Stomach (tissue), 7 donors: ENCODE data around the gene ARPC2.

GRCh38 chr2:217753784-217754287 lies 249.0 kb downstream of the TNS1 start:
- PRO-cap, result bidirectional peak, plus-strand start at chr2:217754065, minus-strand start at chr2:217753918
- RAMPAGE, long total RNA, 5 experiments, result no peak in any of the 5 experiments
- RRBS, result no CpG with 5 or more reads among the region's 2 CpGs

DNA sequence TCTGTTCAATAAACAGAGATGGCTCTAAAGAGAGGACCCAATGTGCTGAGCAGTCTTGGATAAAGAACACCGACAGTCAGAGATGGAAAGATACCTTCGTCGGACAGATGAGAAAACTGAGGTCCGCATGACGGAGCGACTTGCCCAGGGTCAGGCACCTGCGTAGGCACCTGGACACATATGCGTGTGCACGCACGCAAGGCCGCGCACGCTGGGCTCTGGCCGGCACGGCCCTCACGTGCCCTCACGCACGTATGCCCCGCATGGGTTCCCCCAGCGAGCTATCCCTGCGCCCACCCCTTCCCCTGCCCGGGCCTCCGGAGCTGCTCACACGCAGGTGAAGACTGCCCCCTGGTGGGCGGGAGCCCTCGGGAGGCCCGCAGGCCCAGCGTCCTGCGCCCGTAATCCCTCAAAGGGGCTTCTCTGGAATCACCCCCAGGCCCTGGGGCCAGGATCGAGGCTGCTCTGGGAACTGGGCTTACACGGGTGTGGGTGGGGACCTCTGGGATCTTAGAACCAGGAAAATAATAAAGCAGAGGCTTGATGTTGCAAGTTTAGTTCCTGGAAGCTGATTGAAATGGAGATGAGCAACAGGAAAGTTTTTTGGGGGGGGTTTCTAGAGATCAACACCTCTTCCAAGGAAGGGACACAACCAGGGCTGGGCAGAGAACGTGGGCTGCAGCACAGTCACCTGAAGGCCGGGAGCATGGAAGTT lies 246.3 kb downstream of the TNS1 start:
- PRO-cap, result no peak
- RAMPAGE, long total RNA, 5 experiments, result no peak in any of the 5 experiments
- RRBS, result 4% methylated on average over 8 of the region's 34 CpGs

DNA sequence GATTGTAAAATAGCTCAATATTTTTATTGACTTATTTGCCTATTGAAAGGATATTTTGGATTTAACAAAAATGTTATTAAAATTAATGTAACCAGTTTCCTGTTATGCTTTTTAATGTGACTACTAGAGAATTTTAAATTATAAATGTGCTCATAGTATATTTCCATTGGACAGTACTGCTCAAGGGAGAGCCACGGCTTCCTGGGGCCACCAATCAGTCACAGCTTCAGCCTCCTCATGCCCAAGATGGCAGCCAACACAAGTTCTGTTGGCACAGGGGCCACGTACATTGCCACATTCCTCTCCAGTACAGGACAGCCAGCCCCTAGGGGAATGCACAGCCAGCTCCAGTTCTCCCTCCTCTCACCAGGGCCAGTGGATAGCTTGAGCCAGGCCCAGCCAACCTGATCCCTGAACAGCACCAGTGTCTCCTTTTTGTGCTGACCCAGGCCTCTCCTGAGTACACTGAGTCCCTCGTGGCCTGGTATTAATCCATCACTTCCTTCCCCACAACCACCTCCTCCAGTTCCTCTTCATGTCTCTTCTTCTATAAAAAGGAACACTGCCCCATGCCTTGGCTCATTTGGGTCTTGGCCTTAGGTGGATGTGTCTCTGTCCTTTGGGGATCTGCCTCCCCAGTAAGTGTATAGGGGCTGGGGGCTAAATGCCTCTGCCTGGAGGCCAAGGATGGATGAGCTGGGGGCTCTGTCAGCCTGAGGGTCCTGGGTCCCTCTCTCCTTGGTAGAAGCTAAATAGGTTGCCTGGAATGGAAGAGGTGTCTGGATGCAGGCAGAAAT lies 168.7 kb downstream of the TNS1 start:
- PRO-cap, result no peak
- RAMPAGE, long total RNA, 5 experiments, result no peak in any of the 5 experiments
- RRBS, result no CpG with 5 or more reads among the region's 3 CpGs

- PRO-cap, result unidirectional peak, minus-strand start at chr2:217841723
- RAMPAGE, long total RNA, 5 experiments, result no peak in any of the 5 experiments
- RRBS, result no CpG with 5 or more reads among the region's 1 CpG
These were observed 161.2 kb downstream of the TNS1 start for GRCh38 chr2:217841661-217841955.

GRCh38 chr2:217847468-217847753 lies 155.4 kb downstream of the TNS1 start:
- PRO-cap, result no peak
- RAMPAGE, long total RNA, 5 experiments, result no peak in any of the 5 experiments
- RRBS, result no CpG with 5 or more reads among the region's 3 CpGs

DNA sequence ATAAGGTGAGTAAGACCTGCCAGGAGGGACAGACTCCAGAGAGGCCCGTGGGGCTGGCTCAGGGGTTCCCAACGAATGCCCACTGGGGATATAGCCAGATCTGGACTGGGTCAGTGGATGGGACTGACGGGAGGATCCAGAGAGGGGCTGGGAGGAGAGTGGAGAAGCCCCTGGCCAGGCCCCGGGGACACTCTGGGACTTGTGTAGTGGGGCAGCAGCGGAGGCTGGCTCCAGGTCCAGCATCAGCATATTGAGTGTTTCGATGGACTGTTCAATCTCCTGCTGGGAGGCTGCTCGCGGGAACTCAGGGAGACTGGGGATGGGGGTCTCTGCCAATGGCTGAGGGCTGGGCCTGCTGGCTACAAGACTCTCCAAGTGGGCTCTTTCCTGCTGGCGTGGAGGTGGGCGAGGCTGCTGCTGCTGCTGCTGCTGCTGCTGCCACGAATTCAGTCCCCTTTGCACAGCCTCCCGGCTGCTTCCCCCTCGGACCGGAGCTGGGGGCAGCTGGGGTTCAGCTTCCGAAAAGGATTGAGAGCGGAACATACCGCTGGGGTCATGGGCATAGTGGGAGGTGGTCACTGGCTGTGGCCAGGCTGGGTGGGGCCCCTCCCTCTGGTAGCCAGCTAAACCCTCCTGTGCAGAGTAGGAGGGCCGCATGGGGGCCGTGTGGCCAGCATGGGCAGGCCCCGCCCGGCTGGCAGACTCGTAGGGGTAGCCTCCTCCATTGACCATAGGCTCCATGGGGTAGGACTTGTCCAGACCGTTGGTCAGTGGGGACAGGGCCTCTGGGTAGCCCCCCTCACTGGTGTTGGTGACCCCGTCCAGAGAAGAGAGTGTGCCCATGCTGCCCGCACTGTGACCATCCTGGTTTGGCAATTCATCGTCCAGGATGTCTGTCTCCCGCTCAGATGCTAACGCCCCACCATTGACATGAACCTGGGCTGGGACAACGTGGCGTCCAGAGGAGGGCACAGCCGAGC lies 154.8 kb downstream of the TNS1 start:
- PRO-cap, result no peak
- RAMPAGE, long total RNA, 5 experiments, result start-site peak on the minus strand in 1 of 5 experiments, centred at position 790 of the sequence, 71 reads per replicate
- RRBS, result no CpG with 5 or more reads among the region's 31 CpGs

DNA sequence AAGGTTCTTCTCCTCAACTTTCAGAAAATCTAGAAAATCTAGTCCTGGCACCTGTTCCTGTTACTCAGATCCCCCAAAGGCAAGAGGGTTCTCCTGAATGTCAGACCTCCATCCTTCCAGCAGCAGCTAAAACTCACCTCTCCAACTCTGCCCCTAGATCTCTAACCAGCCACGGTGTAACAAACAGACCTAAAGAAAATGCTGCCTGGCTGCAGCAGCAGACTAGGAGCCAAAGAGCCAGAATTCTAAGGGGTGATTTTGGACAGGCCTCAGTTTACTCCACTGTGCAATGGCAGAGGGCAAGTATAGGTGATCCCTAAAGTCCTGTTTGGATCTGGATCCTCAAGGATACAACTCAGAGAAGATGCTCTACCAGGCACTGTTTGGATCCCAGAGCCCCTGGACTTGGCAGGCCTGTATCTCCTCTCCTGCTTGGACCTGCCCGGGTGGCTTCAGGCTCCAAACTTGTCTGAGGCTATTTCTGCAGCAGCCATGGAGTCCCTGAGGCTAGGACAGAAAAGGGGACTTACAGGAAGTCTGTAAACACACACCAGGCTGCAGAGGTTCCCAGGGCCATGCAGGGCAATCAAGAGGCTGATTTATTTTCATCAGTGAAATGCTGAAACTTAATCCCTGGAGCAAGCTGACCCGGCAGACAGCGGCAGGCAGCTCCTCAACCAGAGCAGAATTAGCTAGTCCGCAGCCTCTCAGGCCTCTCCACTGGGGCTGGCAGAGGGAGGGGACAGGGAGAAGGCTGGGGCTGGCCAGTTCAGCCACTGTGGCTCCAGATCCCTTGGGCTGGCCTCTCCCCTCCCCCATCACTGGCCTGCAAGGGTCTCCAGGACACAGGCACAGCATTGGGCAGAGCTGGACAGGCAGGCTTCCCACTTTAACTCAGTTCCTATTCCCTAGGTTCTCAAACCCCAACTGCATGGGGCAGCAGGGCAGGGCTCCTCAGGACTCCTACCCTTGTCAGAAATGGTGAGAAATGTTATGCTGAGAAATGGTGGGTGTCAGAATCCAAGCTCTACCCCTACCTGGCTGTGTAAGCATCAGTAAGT lies 136.5 kb downstream of the TNS1 start:
- PRO-cap, result no peak
- RAMPAGE, long total RNA, 5 experiments, result no peak in any of the 5 experiments
- RRBS, result no CpG with 5 or more reads among the region's 5 CpGs

DNA sequence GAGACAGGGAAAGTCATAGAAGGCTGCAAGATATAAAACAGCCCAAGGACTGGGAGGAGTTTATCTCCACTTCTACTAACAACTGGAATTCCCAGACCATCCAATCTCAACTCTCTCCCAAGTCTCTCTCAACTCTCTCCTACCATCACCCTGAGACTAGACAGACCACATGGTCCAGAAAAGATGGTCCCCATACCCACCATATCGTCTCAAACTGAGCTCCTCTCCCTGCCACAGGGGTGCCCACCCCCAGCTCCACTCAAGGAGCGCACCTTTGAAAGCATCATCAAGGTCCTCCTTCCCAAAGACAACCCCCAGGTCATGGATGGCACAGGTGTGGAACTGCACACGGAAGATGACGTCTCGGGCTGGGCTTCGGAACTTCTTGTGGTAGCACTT lies 118.0 kb downstream of the TNS1 start:
- PRO-cap, result no peak
- RAMPAGE, long total RNA, 5 experiments, result start-site peak on the minus strand in 1 of 5 experiments, centred at position 325 of the sequence, 22 reads per replicate
- RRBS, result no CpG with 5 or more reads among the region's 6 CpGs

GRCh38 chr2:217903427-217904698 lies 98.9 kb downstream of the TNS1 start:
- PRO-cap, result bidirectional peak, plus-strand start at chr2:217904211, minus-strand start at chr2:217904020
- RAMPAGE, long total RNA, 5 experiments, result no peak in any of the 5 experiments
- RRBS, result no CpG with 5 or more reads among the region's 15 CpGs

GRCh38 chr2:217912091-217913201 lies 90.3 kb downstream of the TNS1 start:
- PRO-cap, result bidirectional peak, plus-strand start at chr2:217912831, minus-strand start at chr2:217912526
- RAMPAGE, long total RNA, 5 experiments, result no peak in any of the 5 experiments
- RRBS, result no CpG with 5 or more reads among the region's 27 CpGs

- PRO-cap, result bidirectional peak, plus-strand start at chr2:217915185, minus-strand start at chr2:217914960
- RAMPAGE, long total RNA, 5 experiments, result no peak in any of the 5 experiments
- RRBS, result no CpG with 5 or more reads among the region's 12 CpGs
These were observed 87.8 kb downstream of the TNS1 start for GRCh38 chr2:217914835-217915484.

GRCh38 chr2:217917910-217919137 lies 84.5 kb downstream of the TNS1 start:
- PRO-cap, result bidirectional peak, plus-strand start at chr2:217918891, minus-strand start at chr2:217918805
- RAMPAGE, long total RNA, 5 experiments, result no peak in any of the 5 experiments
- RRBS, result no CpG with 5 or more reads among the region's 31 CpGs

GRCh38 chr2:217927564-217928111 lies 75.2 kb downstream of the TNS1 start:
- PRO-cap, result no peak
- RAMPAGE, long total RNA, 5 experiments, result no peak in any of the 5 experiments
- RRBS, result no CpG with 5 or more reads among the region's 2 CpGs

DNA sequence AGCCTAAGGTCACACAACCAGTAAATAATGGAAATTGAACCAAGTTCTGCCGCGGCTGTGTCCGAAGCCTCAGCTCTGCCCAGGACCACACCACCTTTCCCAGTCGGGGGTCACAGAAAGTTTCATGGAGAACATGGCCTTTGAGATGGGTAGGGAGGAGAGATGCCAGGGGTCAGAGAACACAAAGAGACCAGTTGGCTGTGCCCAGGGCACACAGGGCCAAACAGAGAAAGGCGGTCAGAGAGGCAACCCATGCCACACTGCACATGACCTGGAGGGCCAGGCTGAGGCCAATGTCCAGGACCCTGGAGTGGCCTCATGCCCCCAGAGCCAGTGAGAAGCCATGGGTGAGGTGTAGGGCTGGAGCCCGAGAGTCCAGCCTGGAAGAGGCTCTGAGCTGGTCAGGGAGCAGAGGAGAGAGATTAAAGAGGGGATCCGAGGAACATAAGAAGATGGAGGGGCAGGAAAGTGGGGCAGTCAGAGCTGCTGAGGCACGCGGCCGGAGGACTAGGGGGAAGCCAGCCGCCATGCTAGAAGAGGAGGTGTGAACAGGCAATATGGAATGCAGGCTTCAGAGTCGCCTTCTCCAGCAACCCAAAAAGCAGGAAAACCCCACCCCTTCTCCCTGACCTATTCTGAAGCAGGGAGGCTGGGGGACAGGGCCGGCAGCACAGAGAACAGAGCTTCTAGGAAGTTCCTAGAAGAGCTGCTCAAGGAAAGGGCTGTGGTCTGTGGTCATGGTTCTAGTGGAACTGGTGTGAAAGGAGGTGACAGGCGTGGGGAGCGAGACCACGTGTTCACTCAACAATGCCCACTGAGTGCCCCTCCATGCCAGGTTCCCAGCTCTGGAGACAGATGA lies 72.3 kb downstream of the TNS1 start:
- PRO-cap, result bidirectional peak, plus-strand start at position 659 of the sequence, minus-strand start at position 539 of the sequence
- RAMPAGE, long total RNA, 5 experiments, result no peak in any of the 5 experiments
- RRBS, result no CpG with 5 or more reads among the region's 16 CpGs

- PRO-cap, result no peak
- RAMPAGE, long total RNA, 5 experiments, result no peak in any of the 5 experiments
- RRBS, result no CpG with 5 or more reads among the region's 6 CpGs
These were observed 42.5 kb downstream of the TNS1 start for GRCh38 chr2:217960153-217960826.

- PRO-cap, result no peak
- RAMPAGE, long total RNA, 5 experiments, result no peak in any of the 5 experiments
- RRBS, result no CpG with 5 or more reads among the region's 1 CpG
These were observed 4.7 kb downstream of the CXCR2 start for GRCh38 chr2:218130495-218130944.

DNA sequence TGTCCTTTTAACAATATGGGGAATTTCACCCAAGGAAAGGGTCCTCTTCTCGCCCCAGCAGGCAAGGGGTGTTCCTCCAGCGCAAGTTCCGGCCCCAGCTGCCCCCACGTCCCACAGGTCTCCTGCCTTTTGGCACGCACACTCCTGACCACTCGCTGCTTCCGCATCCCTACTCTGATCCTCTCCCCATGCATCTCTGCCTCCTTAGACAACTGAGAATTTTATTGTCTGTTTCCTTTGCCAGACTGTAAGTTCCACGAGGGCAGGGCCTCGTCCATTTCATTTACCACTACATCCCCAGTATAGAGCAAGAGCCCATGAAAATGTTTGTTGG lies 631 bp upstream of the ARPC2 start:
- PRO-cap, result no peak
- RAMPAGE, long total RNA, 5 experiments, result no peak in any of the 5 experiments
- RRBS, result no CpG with 5 or more reads among the region's 9 CpGs

- PRO-cap, result bidirectional peak, plus-strand start at chr2:218217189, minus-strand start at chr2:218217066; unidirectional peak, plus-strand start at chr2:218217528; bidirectional peak, plus-strand start at chr2:218217742, minus-strand start at chr2:218217760
- RAMPAGE, long total RNA, 5 experiments, result start-site peak on the plus strand in 4 of 5 experiments, at chr2:218217139-218217643 at its widest, 221 to 1,219 reads per replicate
- RRBS, result 1% methylated on average over 31 of the region's 93 CpGs
These were observed at the start of gene ARPC2 for GRCh38 chr2:218216888-218217952. Gene ARPC2 (plus strand): TSS chr2:218217189.

DNA sequence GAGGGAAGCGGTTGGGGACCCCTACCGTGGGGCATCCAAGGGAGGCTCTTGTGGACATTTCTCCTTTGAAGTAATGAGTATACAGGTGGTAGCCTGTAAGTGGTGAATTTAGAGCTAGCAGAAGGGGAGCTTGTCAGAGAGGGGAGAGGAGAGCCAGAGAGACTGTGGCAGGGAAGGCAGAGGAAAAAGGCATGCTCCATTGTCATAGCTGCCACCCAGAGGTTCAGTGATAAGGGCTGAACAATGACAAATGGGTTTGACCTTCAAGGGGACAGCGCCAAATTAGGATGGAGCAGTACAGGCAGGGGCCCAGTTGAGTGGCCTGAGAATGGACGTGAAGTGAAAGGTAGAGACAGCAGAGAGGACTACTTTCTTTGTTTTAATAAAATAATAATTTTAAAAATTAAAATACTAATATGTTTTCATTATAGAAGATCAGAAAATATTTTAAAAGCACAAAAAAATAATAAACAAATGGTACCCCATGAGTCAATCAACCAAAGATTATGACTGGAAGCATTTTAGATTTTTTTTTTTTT lies 15.4 kb upstream of the TMBIM1 start:
- PRO-cap, result no peak
- RAMPAGE, long total RNA, 5 experiments, result no peak in any of the 5 experiments
- RRBS, result no CpG with 5 or more reads among the region's 4 CpGs

GRCh38 chr2:218392593-218393624 lies 6.8 kb upstream of the CTDSP1 start:
- PRO-cap, result no peak
- RAMPAGE, long total RNA, 5 experiments, result start-site peak on the plus strand in 1 of 5 experiments, at chr2:218392830-218393101 at its widest, 6 to 9 reads per replicate
- RRBS, result no CpG with 5 or more reads among the region's 21 CpGs